ENCODE measurements around a stretch of chr2.

- PRO-cap = no peak
- RAMPAGE, long total RNA, 2 experiments = no peak in any of the 2 experiments
Measured at GRCh38 chr2:46239677-46240234, 57.5 kb upstream of the EPAS1 start.

GRCh38 chr2:46351319-46352517 is 54.5 kb downstream of the EPAS1 start:
- PRO-cap = no peak
- RAMPAGE, long total RNA, 2 experiments = no peak in any of the 2 experiments

DNA sequence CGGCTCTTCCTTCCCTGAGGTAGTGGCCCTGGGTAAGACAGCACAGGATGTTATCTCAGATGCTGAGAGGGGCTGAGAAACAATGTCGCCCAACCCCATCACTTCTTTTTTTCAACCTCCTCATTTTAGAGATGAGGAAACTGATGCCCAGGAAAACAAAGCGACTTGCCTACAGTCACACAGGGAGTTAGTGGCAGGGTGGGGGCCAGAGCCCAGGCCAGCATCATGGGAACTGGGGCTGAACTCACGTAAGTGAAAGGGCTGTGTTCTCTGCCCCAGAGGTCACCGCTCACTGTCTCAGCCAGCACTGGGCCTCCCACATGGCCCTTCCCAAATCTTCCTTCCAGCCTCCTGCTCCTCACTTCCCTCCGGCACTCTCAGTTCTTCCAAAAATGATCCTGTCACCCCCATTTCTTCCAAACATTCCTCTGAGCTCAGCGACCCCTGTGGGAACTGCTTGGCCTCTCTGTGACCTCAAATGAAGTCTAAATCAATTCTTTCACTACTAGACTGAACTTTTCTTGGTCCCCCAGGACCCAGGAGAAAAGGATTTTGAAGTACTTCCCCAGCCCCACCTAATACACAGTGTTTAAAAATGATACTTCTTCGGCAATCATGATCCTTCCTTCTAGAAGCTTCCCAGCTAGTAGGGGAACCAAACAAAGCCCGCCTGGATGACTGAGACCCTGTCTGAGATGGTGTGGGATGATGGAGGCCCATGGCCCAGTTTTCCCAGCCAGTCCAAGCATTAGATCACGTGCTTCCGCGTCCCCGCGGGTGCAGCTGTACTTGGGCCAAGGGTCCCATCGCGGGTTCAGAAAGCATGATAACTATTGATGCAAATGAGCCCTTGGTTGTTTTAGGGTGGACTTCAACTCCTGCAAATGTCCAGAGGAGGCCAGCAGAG is 91.8 kb downstream of the EPAS1 start:
- PRO-cap = no peak
- RAMPAGE, long total RNA, 2 experiments = no peak in any of the 2 experiments

GRCh38 chr2:46459842-46461088 is 82.0 kb upstream of the RHOQ start:
- PRO-cap = no peak
- RAMPAGE, long total RNA, 2 experiments = no peak in any of the 2 experiments

DNA sequence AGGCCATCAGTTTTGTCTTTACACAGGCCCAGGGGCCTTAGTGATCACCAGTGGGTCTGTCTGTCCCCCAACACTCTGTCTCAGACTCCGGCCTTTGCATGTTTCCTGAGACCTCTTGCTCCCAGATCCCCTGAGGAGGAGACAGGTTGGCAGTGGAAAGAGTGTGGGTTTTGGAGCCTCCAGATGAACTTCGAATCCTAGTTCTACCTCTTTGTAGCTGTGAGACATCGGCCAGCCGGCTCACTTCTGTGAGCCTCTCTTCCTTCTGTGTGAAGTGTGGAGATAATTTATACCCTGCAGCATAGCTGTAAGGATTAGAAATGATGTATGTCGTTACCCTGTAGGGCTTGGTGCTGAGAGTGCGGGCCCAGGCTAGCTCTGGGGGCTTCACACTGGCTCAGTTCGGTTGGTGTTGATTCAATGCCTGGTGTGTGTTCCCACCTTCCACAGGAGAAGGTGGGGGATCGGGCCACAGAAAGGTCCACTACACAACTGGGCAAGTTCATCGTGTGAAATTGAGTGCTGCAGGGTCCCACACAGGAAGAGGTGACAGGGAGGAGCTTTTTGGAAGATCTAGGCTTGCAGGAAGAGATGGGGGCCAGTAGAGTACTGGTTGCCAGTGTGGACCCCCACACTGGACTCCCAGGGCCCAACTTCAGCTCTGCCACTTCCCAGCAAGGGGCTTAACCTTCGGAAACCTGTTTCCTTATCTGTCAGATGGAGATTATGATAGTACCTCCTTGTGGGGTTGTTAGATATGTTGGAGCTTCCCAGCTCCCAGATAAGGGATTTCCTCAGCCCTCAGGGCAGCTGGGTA is 8.3 kb upstream of the ATP6V1E2 start:
- PRO-cap = unidirectional peak, plus-strand start at position 516 of the sequence
- RAMPAGE, long total RNA, 2 experiments = no peak in any of the 2 experiments

DNA sequence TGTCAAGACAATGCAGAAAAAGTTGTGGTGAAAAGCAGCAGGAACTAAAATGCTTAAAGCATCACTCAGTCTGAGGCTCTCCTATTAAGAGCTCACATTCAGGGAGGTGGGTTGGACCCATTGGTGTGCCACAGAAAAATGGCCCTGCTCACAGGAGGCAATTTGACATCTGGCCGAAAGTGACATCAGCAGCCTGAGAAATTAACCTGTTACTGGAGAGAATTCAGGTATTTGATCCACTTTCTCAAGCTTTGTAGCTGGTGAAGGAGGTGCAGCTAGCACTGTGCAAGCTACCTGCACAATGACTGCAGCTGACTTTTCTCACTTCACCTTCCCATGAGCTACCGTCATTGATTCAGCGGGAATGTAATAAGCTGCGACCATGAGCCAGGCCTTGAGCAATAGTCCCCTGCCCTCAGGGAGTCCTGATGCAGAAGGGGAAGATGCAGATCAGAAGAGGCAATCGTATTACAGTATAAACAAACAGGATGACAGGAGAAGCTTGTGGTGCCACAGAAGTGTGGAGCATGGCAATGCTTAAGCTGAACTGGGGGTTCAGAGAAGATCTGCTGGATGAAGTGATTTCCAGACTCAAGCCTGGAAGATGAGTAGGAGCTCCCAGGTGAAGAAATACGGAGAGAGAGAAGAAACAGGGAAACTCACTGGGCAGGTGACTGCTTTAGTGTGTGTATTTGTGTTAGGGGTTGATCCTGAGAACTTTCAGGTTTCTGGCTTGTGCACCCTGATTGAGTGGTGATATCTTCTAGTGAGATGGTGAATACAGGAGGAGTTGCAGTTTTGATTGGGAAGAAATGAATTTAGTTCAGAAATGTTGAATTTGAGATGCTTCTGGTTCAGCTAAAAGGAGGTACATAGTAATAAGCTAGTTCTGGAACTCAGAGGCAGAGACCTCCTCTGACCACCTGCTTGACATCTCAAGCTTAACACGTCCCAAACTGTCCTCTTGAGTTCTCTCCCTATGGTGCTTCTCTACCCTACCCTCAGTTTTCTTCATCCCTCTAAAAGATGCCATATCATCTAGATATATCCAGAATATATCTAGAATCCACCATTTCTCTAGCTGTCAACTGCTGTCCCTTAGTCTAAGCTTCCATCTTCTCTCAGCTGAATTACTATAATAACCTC is 23.4 kb upstream of the ATP6V1E2 start:
- PRO-cap = no peak
- RAMPAGE, long total RNA, 2 experiments = no peak in any of the 2 experiments

DNA sequence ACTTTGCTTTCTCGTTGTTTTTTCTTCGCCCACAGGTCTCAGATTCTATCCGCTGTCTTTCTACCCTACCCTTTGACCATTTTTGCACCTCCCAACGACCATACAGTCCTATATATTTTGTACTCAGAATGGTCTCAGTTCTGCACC is 222 bp downstream of the CRIPT start:
- PRO-cap = no peak
- RAMPAGE, long total RNA, 2 experiments = no peak in any of the 2 experiments

DNA sequence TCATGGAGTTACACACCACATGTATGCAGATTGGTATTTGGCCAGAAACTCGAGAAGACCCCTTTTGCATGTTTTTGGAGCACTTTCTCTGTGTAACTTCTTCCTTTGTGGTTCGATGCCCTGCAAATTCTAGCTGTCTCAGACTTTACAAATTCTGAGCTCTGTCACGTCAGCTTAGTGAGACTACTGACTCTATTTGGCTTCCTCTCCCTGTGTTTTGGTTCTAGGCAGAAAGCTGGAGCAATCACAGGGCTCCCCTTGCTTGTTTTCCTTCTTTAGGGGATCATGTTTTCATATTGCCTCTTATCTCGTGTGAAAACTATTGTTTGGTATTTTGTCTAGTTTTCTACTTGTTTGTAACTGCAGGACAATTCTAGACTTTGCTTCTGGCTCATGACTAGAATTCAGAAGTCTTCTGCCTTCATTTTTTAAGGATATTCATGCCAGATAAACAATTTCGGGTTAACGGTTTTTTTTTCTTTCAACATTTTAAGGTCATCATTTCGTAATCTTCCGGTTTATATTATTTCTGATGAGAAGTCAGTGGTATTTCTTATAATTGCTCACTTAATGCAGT is 18.1 kb downstream of the SOCS5 start:
- PRO-cap = no peak
- RAMPAGE, long total RNA, 2 experiments = no peak in any of the 2 experiments

DNA sequence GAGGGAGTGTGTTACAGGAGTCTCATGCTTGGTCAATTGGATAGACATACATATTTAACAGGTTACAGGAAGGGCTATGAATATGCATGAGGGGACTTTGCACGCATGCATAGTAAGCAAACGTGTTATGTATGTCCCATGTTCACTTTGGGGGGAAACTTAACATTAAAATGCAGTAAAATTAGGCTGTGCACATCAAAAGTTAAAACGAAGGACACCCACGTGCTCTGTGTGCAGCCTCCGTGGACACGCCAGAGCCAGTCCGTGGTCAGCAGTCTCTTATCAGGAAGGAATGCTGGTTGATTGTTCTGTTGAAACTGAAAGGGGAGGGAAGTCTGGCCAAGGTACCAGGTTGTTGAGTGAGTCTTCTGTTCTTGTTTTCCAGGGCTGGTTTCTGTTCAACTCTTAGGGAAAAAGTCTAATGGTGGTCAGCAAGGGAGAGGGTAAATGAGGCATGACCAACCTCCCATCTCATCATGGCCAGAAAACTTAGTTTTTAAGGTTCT is 94.6 kb downstream of the SOCS5 start:
- PRO-cap = bidirectional peak, plus-strand start at position 320 of the sequence, minus-strand start at position 281 of the sequence
- RAMPAGE, long total RNA, 2 experiments = no peak in any of the 2 experiments

GRCh38 chr2:46847765-46848362 is 67.7 kb downstream of the MCFD2 start:
- PRO-cap = no peak
- RAMPAGE, long total RNA, 2 experiments = no peak in any of the 2 experiments

GRCh38 chr2:46939368-46940067 is 1.5 kb upstream of the TTC7A start:
- PRO-cap = no peak
- RAMPAGE, long total RNA, 2 experiments = no peak in any of the 2 experiments

DNA sequence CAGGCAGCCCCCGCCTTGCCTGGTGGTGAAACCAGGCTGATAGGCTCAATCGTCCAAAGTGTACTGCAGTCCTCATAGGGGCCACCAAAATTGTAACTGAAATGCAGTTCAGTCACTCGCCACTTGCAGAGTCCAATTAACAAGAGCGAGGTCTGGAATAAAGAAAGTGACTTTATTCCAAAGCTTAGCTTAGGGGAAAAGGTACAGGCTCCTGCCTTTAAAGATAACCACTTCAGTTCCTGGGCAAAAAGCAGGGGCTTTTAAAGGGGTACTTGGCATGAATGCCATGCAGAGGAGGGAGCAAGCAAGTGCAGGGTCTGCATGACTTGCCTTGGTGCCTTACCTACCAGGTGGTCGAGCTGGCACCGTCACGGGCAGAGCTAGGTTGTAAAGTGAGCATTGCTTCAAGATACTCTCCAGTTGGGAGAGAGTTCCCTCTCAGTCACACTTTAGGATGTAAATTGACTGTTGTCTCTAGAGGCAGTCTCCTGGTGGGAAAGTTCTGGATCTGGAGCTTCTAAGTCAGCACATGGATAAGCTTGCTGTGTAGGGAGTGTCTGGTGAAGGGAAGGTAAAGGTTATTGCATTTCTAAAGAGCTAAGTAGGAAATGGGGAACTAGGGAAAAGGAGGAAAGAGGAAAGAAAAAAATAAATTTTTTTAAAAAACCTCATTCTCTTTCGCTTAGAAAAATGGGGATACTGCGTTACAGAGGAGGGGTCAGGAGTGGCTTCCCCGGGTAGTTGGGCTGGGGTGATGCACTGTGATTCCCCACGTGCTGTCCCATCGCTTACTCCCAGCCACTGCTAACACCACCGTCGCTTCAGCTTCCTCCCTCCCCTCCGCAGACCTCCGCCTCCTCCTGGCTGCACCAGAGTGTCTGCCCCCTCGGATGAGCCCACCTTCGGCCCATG is 33.2 kb downstream of the TTC7A start:
- PRO-cap = no peak
- RAMPAGE, long total RNA, 2 experiments = no peak in any of the 2 experiments

GRCh38 chr2:47007881-47008101 is 66.8 kb downstream of the TTC7A start:
- PRO-cap = no peak
- RAMPAGE, long total RNA, 2 experiments = no peak in any of the 2 experiments

- PRO-cap = no peak
- RAMPAGE, long total RNA, 2 experiments = no peak in any of the 2 experiments
Measured at GRCh38 chr2:47066195-47066328, 89.0 kb downstream of the STPG4 start.

DNA sequence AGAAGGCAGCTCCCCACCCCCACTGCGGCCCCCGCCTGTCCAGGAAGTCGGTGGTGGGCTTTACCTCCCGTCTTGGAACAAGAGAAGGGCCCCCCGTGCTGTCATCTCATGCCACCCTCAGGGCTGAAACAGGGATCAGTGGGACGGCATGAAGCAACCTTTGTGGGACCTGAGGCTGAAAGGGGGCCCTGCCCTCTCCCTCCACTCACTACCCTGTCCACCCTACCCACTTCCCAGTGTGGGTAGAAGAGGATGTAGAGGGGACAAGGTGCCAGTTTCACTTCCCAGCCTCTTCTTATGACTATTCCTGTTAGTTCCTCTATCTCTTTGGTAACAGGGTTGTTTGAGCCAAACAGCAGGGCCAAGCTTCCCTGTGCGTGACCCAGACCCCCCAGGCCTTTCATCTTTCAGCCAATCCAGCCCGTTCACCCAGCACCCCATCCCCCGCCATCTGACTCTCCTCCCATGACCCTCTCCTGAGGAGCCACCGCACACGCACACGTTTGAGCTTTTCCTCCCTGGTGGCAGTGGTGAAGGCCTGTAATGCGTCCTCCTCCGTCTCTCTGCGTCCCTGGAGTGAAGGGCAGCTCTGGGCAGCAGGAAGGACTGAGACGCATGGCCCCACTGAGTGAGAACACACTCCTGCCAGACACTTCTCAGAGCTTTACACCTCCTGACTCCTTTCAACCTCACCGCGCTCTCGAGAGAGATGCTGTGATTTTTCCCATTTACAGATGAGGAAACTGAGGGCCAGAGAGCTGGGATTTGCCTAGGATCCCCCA is 82.3 kb downstream of the STPG4 start:
- PRO-cap = no peak
- RAMPAGE, long total RNA, 2 experiments = no peak in any of the 2 experiments

- PRO-cap = no peak
- RAMPAGE, long total RNA, 2 experiments = no peak in any of the 2 experiments
Measured at GRCh38 chr2:47077596-47078064, 77.5 kb downstream of the STPG4 start.

DNA sequence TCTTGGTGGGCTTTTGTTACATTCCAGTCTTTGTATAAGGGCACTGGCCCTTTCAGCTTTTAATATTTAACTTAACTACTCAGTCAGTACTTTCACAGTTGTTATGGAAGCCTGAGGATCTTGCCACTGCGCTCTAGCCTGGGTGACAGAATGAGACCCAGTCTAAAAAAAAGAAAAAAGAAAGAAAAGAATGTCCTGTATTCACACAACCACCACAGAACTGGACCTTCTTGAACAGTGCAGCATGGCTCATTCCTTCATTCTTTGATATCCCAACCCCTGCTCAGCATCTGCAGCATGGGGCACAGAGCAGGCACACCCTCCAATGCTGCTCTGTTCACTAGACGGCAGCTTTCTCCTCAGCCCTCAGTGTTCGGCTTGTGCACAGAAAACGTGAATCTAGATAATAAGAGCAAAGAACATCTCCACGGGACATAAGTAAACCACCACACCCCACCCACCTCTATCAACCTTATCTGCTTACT is 59.5 kb upstream of the EPCAM start:
- PRO-cap = no peak
- RAMPAGE, long total RNA, 2 experiments = no peak in any of the 2 experiments

GRCh38 chr2:47322947-47323468 is 46.1 kb upstream of the EPCAM start:
- PRO-cap = no peak
- RAMPAGE, long total RNA, 2 experiments = no peak in any of the 2 experiments

- PRO-cap = no peak
- RAMPAGE, long total RNA, 2 experiments = no peak in any of the 2 experiments
Measured at GRCh38 chr2:47486932-47487700, 83.7 kb downstream of the KCNK12 start.

- PRO-cap = no peak
- RAMPAGE, long total RNA, 2 experiments = no peak in any of the 2 experiments
Measured at GRCh38 chr2:47782243-47782459, 794 bp upstream of the MSH6 start.